SP-49 (cell line): Measurements from ENCODE around the gene IFI6.

- PRO-cap = no peak
These were observed 42.4 kb downstream of the AHDC1 start for GRCh38 chr1:27561428-27561981.

DNA sequence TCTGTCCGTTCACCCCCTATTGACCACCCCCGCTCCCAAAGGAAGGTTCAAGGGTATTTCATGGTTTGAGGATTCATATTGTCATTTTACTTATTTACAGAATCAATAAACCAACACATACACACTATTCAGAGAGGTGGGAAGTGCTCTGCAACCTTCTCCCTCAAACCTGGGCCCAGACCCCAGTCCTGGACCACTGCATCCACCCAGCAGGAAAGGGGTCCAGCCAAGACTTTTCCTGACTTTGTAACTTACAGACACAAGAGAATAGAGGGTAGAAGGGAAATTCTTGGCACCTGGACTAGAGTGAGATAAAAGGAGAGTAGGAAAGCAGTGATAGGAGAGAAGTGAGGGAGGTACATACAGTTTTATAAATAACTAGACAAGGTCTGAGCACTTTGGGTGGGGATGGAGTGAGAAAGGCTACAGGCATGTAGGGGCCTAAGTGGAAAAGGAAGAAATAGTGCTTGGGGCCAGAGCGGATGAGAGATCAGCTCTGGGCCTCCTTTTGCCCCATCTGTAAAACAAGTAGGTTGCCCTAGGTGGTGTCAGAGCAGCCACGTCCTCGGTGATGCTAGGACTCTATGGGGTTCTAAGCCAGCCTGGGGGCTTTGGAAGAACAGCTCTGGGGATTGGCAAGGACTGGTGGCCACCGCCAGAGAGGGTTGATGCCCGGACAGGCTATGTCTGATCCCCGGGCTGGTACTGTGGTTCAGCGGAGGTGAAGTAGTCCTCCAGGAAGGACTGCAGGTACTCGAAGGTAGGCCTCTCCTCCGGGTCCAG is 8.5 kb upstream of the AHDC1 start:
- PRO-cap = no peak

GRCh38 chr1:27630807-27630952 is 4.3 kb downstream of the FGR start:
- PRO-cap = no peak

DNA sequence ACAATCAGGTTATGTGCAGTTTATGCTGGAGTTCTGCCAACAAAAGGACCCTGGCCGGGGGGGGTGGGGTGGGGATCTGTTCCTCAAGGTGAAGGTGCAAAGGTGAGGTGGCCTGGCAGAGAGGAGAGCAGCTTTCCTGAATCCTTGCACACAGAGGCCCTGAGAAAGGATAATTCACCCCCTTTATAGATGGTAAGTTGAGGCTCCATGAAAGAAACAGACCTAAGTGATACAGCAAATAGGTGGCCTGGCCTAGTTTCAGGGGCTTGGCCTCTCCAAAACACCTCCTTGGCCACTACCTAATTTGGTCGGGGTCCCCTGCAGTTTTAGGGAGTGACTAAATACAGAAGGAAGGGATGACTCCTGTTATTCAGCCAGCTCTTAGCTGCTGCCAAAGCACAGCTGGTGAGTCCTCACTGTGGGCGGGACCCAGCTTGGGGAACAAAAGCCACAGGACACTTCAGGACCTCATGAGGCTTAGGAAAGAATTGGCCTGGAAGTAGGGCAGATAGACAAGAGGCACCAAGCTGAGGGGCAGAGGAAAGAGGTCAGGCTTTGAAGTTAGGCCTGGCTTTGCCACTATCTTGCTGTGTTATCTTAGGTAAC is 16.0 kb downstream of the IFI6 start:
- PRO-cap = no peak

DNA sequence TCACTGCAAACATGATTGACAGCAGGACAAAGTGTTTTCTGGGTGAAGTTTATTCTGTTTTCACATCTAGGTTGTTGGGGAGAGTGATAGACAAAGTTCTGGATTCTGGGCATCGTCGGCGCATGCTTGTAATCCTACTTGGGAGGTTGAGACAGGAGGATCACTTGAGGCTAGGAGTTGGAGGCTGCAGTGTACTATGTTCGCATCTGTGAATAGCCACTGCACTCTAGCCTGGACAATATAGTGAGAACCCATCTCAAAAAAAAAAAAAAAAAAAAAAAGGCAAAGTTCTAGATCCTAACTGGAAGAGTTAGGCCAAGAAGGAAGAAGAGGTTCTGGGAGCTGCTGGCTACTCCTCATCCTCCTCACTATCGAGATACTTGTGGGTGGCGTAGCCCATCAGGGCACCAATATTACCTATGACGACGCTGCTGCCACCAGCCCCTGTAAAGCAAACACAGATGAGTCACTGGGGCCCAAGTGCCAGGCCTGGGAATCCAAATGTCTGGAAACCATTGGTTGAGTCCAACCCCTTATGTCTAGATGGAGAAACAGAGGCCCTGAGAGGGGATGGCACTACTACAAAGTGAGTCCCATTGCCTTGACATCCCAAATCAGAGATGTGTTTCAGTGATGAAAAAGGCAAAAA is 5.8 kb downstream of the IFI6 start:
- PRO-cap = no peak

- PRO-cap = unidirectional peak, minus-strand start at chr1:27672192
These were observed at the start of gene IFI6 for GRCh38 chr1:27672017-27672740. Gene IFI6 (minus strand): TSS chr1:27672192.

- PRO-cap = no peak
These were observed 19.3 kb downstream of the FAM76A start for GRCh38 chr1:27744996-27745442.

DNA sequence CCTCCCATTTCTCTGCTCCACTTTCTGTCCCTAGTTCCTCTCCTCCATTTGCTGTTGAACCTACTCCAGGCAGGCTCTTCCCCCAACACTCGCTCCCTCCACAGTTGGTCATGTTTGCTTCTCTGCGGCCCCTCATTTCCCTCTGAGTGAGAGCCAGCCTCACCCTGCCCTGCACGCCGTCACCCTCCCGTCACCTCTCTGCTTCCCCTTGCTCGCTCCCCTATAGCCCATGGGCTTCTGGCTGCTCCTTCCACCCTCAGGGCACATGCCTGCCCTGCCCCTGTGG is 13.4 kb upstream of the THEMIS2 start:
- PRO-cap = no peak

- PRO-cap = no peak
These were observed 3.1 kb upstream of the THEMIS2 start for GRCh38 chr1:27869019-27869910.

- PRO-cap = no peak
These were observed 6.8 kb downstream of the THEMIS2 start for GRCh38 chr1:27879055-27879585.

DNA sequence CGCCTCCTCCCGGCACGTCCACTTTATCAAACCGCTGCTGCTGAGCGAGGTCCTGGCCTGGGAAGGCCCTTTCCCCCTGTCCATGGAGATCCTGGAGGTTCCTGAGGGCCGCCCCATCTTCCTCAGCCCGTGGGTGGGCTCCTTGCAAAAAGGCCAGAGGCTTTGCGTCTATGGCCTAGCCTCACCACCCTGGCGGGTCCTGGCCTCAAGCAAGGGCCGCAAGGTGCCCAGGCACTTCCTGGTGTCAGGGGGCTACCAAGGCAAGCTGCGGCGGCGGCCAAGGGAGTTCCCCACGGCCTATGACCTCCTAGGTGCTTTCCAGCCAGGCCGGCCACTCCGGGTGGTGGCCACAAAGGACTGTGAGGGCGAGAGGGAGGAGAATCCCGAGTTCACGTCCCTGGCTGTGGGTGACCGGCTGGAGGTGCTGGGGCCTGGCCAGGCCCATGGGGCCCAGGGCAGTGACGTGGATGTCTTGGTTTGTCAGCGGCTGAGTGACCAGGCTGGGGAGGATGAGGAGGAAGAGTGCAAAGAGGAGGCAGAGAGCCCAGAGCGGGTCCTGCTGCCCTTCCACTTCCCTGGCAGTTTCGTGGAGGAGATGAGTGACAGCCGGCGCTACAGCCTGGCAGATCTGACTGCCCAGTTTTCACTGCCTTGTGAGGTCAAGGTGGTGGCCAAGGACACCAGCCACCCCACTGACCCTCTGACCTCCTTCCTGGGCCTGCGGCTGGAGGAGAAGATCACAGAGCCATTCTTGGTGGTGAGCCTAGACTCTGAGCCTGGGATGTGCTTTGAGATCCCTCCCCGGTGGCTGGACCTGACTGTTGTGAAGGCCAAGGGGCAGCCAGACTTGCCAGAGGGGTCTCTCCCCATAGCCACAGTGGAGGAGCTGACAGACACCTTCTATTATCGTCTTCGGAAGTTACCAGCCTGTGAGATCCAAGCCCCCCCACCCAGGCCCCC is 10.0 kb downstream of the THEMIS2 start:
- PRO-cap = no peak

DNA sequence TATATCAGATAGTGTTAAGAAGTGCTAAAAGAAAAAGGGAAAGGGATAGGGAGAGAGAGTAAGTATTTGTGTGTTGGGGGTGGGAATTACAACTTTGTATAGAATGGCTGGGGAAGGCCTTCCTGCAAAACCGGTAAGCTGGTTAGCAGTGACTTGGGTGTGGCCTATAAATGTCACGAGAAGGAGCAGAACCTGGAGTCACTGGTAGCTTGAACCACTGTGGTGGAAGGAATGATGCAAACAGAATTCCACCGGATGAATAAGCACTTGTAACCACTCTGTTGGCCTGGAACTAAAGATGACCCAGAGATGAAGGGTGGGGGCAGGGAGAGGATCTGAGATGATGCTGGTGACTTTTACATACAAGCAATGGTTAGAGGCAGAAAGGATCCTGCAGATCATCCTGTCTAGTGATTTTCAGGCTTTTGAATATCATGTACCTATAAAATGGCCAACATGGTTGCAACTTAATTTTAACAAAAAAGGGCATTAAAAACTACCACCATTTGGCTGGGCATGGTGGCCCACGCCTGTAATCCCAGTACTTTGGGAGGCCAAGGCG is 9.0 kb downstream of the XKR8 start:
- PRO-cap = no peak

DNA sequence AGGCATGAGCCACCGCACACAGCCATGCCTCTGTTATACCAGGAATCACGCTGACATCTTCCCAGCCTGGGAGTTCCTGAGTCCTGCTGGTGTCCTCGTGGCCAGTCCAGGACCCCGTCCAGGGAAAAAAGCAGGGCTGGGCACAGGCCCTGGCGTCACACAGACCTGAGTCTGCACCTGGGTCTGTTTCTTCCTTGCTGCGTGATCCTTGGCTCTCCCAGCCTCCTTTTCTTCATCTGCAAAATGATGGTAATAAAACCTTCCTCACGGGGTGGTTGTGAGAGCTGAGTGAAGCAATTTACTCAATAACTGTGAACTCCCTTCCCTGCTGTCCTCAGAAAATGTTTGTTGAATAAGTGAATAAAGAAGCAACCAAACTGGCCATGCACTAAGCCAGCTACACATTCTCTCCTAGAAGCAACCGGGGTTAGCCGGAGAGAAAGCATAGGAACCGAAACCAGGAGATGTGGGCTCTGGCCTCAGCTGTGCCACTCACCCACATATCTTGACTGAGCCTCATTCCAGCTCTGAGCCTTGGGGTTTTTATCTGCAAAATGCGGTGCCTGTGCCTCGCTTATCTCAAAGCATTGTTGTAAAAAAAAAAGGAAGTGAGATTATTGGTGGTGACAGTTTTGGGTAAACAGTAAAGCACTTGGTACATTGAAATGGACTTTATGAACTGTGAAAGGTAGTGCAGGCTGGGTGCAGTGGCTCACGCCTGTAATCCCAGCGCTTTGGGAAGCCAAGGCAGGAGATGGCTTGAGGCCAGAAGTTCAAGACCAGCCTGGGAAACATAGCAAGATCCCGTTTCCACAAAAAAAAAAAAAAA is 4.0 kb downstream of the PTAFR start:
- PRO-cap = no peak

GRCh38 chr1:28246264-28246545 is 10.3 kb downstream of the ATP5IF1 start:
- PRO-cap = no peak

- PRO-cap = unidirectional peak, plus-strand start at chr1:28249643
These were observed 9.9 kb upstream of the SESN2 start for GRCh38 chr1:28249323-28249962.

DNA sequence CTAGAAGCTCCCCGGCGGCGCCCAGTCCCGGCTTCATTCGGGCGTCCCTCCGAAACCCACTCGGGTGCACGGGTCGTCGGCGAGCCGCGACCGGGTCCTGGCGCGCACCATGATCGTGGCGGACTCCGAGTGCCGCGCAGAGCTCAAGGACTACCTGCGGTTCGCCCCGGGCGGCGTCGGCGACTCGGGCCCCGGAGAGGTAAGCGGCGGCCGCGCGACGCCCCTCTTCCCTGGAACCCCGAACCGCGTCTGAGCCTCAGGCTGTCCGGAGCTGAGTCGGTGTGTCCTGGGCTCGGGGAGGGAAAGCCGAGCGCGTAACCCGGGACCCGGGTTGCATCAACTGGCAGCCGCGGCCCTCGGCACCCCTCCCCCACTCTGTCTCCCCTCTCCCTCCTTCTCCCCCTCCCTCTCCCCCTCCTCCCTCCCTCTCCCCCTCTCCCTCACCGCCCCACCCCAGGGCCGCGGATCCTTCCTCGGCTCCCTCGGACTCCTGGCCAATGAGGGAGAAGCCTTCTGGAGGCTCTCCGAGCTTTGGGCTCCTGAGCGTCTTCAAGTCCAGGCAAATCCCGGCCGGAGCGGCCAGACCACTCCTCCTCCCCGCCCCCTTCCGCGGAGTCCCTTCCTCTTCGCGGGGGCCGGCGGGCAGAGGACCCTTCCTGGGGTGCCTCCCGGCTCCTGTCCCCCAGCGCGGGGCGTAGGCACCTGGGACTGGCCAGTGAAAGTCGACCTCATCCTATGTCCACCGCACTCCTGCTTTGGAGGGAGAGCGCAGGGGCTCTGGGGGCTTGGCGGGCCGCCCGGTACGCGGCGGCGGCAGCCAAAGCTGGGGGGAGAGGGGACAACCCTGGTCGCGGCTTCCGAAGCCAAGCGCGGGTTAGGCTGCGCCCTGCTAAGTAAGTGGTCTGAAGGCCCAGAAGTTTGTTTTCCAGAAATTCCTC is 690 bp downstream of the SESN2 start:
- PRO-cap = unidirectional peak, minus-strand start at position 251 of the sequence

GRCh38 chr1:28296515-28297439 is 32.1 kb upstream of the MED18 start:
- PRO-cap = no peak

GRCh38 chr1:28448049-28448478 is 57.8 kb upstream of the RCC1 start:
- PRO-cap = no peak

GRCh38 chr1:28506880-28507611 is 1.2 kb downstream of the RCC1 start:
- PRO-cap = no peak

DNA sequence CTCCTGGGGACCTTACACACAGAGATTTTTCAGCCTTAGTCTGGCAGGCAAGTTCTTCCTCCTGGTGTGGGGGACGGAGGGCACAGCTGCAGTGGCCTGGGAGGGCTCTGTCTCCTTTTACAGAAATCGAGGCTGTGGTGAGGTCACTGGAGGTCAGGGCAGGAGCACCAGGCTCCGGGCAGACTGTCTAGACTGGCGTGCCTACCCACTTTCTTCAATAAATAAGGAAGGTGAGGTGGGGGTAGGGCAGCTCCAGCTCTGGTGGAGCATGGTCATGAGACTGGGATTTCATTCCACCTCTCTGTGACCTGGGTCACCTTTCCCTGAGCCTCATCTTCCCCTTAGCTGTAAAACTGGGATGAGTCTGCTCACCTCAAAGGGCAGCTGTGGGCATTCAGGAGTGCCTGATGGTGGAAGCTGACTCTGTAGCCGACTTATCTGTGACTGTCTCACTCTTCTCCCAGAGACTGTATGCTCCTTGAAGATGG is 14.4 kb downstream of the RCC1 start:
- PRO-cap = no peak